GM12891 (cell line): ENCODE measurements around a stretch of chr20.

DNA sequence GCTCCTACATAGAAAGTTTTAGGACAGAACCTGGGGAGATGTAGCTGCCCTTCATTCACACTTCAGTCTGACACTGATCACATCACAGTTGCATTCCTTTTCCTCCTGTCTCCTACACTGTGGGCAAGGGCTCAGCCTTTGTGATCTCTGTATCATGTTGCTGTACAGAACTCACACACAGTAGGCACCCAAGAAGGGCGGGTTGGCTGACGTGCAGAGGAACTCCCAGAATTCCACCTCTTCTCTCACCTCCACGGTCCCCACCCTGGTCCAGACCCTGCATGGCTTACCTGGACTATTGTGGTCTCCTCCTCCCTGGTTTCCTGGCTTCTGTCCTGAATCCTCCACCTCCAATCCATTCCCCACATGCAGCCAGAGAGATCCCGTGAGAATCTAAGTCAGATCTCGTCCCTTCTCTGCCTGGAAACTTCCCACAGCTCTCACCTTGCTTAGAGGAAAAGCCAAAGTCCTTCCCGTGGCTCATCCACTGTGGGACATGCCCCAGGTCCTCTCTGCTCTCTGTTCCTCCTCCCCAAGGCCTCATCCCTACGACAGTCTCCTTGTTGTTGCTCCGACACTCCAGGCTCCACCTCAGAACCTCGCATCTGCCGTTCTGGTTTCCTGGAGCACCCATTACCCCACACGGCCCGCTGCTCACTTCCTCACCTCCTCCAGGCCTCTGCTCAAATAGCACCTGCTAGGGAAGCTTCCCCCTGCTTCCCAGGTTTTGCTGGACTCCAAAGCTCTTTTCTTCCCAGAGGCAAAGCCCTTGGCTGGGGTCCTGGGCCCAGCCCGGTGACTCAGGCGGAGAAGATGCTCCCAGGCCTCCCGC is 130.0 kb downstream of the CEBPB start:
- RRBS, result no CpG with 5 or more reads among the region's 15 CpGs

DNA sequence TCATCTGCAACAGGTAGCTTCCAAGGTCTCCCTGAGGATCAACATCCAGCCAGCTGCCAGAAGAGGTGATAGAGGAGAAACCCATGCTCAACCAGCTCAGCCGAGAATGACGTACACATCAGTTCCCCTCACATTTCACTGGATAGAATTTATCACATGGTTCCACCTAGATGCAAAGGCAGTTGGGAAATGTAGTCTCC is 144.5 kb downstream of the CEBPB start:
- RRBS, result no CpG with 5 or more reads among the region's 2 CpGs

DNA sequence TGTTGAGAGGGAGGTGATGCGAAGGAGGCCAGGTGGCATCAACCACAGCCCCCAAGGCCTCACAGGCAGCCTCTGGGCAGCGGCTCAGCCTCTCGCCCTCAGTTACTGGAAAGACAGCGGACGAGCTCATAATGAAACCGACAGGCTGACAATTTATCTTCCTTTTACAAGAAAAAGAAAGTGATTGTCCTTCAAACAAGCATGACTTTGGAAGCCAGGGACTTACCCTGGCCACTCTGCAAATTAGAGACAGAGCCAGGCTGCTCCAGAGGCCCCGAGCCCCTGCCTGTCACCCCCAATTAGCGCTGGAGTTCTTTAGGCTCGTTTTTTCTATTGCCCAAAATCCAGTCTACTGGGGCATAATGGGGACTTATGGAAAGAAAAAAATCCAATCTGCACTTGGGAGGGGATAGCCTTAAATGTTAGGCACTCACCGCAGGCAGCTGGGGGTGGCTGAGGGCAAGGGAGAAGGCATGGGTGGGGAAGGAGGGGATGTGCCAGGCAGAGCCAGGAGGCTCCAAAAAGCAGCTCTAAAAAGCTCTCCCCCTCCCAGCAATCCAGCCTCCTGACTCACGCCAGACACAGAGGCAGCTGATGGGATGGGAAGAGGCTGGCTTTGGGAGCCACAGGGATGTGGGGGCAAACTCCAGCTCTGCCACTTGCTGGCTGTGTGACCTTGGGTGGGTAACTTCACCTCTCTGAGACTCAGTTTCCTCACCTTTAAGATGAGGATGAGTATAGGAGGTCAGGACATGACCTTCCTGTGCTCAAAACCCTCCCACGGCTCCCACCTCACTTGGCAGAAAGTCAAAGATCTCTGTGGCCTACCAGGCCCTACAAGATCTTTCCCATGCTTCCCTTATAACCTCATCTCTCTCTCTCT is 148.6 kb downstream of the CEBPB start:
- RRBS, result no CpG with 5 or more reads among the region's 12 CpGs

DNA sequence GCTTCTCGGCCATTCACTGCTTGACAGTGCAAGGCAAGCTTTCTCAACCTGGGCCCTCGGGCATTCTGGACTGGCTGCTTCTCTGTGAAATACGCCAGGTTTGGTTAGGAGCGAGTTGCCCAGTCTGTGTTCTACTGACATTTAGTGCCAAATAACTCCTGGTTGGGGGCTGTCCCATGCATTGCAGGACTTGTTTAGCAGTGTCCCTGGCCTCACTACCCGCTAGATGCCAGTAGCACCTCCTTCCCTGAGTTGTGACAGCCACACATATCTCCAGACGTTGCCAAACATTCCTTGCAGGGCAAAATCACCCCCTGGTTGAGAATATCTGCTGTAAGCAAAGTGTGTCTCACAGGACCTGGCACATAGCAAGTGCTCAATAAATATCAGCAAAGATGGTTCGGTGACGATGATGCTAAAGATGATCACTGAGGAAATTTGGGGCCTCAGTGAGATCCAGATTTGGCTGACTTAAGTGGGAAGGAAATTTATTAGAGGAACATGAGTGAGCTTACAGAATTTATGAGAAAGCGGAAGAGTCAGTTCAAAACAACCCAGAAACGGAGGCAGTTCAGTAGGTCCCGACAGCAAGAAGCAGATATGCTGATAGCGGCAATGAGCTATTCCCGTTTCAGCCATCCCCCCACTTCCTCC is 157.1 kb downstream of the CEBPB start:
- RRBS, result no CpG with 5 or more reads among the region's 13 CpGs

DNA sequence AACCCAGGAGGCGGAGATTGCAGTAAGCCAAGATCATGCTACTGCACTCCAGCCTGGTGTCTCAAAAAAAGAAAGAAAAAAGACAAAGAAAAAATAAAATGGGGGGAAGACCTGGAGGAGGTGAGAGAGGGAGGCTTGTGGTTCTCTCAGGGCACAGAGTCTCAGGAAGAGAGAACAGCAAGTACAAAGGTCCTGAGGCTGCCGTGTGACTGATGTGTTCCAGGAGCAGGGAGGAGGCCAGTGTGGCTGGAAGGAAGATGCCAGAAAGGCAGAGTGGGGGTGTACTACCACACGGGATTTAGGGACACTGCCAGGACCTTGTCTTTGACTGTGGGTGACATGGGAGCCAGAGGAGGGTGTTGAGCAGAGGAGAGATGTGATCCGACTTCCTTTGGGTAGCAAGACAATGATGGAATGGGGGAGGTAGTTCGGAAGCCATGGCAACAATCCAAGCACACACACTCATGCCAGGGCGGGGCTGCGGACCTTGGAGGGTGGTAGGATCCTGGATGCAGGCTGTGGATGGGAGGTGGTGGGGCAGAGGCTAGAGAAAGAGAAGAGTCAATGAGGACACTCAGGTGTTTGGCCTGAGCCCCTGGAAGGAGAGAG is 136.4 kb upstream of the PTPN1 start:
- RRBS, result no CpG with 5 or more reads among the region's 7 CpGs

GRCh38 chr20:50379080-50379979 is 130.9 kb upstream of the PTPN1 start:
- RRBS, result no CpG with 5 or more reads among the region's 35 CpGs

GRCh38 chr20:50389160-50389850 is 120.9 kb upstream of the PTPN1 start:
- RRBS, result no CpG with 5 or more reads among the region's 14 CpGs

- RRBS, result no CpG with 5 or more reads among the region's 7 CpGs
Observed at GRCh38 chr20:50442451-50443051, 67.6 kb upstream of the PTPN1 start.

DNA sequence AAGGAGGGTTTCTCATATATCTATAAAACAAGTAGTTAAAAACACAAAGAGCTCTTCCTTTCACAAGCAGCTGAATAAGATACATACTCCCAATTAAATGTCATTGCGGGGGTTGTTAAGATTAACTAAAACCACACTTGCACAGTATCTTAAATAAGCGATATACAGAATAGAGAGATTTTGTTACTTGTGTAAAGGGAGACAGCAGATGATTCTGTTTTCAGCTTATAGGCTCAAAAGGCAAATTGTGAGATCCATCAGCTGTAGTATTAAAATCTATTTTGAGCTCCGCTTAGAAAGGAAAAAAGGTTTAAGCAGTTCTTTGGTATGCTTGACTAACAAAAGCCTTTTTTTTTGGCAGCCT is 1.4 kb downstream of the PTPN1 start:
- RRBS, result no CpG with 5 or more reads among the region's 3 CpGs

DNA sequence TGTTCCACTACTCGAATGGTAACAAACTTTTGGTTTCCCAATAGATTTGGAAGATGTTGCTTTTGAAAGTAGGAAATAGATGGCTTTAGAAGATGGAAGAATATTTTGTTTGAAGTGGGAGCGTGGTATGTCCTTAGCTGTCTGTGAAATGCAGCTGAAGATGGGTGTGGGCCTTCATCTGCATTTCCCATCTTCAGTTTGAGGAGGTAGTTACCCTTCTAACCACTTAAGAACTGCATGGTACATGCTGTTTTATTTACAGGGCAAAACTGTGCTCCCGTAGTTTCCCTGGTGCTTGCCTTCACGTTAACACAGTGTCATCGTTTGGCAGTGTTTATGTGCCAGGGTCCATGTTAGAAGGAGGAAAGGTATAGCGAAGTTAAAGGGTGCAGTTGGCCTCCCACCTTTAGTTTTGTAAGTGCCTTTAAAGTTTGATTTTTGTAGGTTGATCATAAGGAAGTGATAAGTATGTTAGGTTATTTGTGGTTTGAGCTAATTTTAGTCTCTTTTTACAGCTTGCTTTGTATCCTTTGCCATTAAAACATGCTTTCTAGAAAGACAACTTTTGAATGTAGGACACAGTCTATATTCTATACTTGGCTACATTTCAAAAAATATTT is 9.3 kb downstream of the PTPN1 start:
- RRBS, result no CpG with 5 or more reads among the region's 6 CpGs

GRCh38 chr20:50624408-50624997 is 66.8 kb downstream of the RIPOR3 start:
- RRBS, result 74% methylated on average over 6 of the region's 17 CpGs

DNA sequence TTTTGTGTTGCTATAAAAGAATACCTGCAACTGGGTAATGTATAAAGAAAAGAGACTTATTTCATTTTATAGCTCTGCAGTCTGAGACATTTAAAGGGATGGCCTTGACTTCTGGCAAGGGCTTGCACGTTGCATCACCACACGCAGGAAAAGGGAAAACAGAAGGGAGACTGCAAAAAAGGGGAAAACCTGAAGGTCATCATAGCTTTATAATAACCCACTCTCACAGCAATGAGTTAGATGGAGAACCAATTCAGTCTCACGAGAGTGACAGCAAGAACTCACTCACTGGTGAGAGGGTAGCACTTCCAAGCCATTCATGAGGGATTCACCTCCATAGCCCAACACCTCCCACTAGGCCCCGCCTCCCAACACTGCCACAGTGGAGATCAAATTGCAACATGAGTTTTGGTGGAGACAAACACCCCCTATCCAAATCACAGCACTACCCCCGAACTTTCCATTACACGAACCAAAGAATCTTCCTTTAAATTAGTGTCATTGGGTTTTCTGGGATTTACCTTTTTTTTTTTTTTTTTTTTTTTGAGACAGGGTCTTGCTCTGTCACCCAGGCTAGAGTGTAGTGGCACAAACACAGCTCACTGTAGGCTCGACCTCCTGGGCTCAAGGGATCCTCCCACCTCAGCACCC is 31.0 kb downstream of the RIPOR3 start:
- RRBS, result no CpG with 5 or more reads among the region's 7 CpGs

- RRBS, result no CpG with 5 or more reads among the region's 6 CpGs
Observed at GRCh38 chr20:50732211-50732394, 723 bp downstream of the PARD6B start.

GRCh38 chr20:50745361-50746390 is 14.3 kb downstream of the PARD6B start:
- RRBS, result no CpG with 5 or more reads among the region's 9 CpGs

GRCh38 chr20:50762390-50763280 is 31.3 kb downstream of the PARD6B start:
- RRBS, result no CpG with 5 or more reads among the region's 13 CpGs

DNA sequence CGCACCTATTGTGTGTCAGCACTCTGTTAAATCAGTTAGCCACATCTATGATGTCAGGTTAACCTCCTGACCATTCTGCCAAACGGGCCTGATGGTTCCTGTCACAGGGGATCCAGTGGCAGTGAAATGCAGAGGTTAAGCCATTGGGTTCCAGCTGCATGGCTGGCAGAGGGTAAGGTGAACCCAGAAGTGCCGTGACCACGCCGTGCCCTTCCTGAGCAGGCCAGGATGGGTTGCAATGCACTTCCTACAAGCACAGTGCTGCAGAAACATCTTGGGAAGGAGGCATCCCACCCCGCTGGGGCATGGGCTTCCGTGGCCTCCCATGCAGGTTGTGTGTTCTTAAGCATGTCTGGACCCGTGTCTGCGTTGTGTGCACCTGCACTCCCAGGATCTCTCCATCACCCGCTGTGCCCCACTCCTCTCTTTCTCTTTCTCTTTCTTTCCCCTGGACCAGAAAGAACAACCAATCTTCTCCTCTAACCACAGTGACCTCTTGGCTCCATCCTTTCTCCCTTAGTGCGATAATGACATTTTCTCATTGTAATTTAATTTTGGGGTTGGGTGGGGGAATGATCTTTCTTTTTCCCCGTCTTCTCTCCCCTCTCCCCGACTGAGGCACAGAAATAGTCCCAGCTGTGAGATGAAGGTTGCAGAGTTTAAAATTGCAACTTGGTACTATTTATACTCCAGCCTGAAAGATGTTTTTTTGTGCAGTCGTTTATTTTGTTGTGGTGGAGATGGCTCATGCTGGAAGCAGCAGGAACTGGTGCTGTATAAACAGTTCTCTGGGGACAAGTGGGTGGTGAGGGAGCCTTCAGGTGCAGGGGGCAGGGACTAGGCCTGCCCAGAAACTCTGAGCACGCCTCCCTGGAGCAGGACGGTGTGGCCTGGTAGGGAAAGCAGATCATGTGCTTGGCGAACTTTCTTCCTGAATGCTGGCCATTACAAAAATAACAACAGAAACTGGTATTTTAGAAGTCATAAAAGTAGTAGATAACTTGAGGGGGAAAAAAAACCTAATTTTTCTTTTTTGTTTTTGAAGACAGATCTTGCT is 20.5 kb downstream of the BCAS4 start:
- RRBS, result no CpG with 5 or more reads among the region's 17 CpGs

- RRBS, result 6% methylated on average over 3 of the region's 12 CpGs
Observed at GRCh38 chr20:50819297-50819840, 24.5 kb downstream of the BCAS4 start.

GRCh38 chr20:50848257-50849520 is 53.8 kb downstream of the BCAS4 start:
- RRBS, result no CpG with 5 or more reads among the region's 24 CpGs

DNA sequence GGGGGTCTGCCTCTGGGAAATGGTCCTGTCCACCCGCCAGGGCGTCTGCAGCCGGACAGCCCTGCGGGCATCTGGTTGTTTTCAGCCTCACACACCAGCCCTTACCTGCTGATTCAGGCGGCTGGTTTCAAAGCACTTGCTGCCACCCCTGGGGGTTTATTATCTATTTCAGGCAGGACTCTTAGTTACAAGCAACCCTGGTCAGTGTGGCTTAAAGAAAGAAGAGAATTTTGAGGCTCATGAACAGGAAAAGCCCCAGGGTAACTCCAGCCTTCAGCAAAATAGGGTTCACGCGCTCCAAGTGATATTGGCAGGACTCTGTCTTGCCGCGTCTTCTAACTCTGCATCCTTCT is 59.9 kb downstream of the ADNP start:
- RRBS, result 97% methylated on average over 3 of the region's 9 CpGs

DNA sequence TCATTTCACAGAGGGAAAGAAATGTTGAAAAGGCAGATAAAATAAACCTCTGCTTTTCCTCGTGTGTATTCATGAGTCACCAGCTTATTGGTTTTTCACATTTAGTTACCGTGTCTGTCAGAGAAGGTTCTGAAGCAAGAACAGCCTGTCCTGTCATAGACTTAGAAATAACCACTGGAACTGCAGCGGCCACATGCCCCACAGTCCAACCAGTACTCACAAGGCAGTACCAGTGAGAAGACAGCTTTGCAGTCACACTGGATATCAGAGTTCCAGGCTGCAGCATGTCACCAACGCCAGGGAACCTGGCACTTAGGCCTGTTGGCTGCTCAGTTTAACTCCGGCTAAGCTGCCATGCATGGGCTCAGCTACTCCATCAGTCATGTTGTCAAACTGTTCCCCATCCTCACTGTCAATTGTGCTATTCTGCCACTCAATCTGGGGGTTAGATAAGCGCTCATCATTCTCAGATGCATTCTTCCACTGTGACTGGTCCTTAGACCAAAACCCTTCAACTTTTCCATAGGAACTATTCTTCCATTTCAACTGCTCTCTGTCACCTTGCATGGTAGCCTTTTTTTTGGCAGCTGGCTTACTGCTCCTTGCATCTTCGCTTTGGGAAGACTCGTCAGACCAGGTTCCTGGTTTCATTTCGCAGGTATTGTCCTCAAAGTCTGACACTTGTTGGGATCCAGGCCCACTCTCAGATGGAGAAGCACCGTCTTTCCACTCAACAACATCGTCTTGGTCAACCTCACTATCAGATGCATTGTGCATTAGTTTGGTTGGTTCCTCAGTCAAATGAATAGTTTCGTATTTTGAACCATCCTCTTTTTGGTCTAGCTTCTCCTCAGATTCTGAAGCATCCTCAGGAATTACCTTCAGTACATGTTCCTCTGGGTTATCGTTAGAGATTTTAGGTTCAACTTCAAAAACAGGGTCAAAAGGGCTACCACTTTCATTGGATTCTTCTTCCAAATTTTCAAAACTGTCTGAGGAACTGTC is 39.8 kb downstream of the ADNP start:
- RRBS, result no CpG with 5 or more reads among the region's 13 CpGs